Umbilical cord (tissue), 2 donors: ENCODE measurements around a stretch of chr5.

- RAMPAGE, long total RNA: no peak
Measured at GRCh38 chr5:170277658-170278347, 19.8 kb downstream of the LCP2 start.

GRCh38 chr5:170390687-170391172, 1.6 kb upstream of the KCNMB1 start:
- RAMPAGE, long total RNA: no peak

- RAMPAGE, long total RNA: no peak
Measured at GRCh38 chr5:170862174-170862975, 557 bp downstream of the RANBP17 start.

DNA sequence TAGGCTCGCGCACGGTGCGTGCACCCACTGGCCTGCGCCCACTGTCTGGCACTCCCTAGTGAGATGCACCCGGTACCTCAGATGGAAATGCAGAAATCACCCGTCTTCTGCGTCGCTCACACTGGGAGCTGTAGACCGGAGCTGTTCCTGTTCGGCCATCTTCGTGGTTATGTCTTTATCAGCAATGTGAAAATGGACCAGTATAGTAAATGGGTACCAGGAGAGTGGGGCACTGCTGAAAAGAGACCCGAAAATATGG, 219.3 kb upstream of the TLX3 start:
- RAMPAGE, long total RNA: no peak

- RAMPAGE, long total RNA: no peak
Measured at GRCh38 chr5:171317327-171317526, 8.2 kb downstream of the TLX3 start.

DNA sequence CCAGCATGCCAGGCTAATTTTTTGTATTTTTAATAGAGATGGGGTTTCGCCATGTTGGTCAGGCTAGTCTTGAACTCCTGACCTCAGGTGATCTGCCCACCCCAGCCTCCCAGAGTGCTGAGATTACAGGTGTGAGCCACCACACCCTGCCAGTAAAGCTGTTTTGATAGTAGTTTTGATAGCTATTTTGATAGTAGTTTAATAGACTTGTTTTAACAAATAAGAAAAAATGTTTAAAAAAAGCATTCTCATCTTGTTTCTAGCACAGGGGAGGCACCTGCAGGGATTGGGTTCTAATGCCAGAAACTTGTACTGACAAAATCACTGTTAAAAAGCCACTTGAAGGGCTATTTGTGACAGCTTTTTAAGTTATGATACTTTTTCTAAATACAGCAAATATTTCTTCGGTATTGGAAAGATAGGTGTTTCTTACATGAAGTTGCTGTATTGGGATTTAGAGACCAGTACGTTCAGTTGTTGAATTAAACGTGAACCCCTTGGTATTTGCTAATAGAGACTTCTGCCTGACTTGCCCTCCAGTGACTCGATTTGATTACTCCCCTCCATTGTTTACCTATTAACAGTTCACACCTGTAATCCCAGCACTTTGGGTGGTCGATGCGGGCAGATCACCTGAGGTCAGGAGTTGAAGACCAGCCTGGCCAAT, 8.6 kb downstream of the NPM1 start:
- RAMPAGE, long total RNA: no peak

DNA sequence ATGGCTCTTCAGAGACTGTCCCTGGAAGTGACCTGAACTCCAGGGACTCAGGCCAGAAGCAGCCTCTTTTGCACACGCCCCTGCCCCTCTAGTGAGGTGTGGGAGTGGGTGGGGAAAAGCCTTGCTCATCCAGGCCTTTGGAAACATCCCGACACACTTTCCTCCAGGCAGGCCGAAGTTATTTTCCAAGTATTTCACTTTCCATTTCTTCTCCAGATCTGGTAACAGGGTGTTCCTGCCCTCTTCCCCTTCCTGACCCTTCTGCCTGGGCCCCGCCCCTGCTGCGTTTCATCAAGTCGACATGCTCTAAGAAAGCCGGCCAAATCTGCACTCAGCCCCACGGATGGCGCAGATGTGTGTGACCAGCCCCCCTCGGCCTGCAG, 159.6 kb downstream of the FGF18 start:
- RAMPAGE, long total RNA: no peak

DNA sequence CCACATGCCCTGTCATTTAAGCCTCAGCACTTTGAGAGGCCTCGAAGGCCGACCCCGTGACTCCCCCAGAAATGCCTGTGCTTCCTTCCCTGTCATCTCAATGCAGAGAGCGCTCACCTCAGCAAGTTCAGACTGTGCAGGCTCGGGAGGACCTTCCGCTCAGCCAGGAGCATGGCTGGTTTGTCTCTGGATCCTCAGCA, 59.7 kb downstream of the SMIM23 start:
- RAMPAGE, long total RNA: no peak

GRCh38 chr5:171978595-171979028, 27.8 kb downstream of the FBXW11 start:
- RAMPAGE, long total RNA: no peak

DNA sequence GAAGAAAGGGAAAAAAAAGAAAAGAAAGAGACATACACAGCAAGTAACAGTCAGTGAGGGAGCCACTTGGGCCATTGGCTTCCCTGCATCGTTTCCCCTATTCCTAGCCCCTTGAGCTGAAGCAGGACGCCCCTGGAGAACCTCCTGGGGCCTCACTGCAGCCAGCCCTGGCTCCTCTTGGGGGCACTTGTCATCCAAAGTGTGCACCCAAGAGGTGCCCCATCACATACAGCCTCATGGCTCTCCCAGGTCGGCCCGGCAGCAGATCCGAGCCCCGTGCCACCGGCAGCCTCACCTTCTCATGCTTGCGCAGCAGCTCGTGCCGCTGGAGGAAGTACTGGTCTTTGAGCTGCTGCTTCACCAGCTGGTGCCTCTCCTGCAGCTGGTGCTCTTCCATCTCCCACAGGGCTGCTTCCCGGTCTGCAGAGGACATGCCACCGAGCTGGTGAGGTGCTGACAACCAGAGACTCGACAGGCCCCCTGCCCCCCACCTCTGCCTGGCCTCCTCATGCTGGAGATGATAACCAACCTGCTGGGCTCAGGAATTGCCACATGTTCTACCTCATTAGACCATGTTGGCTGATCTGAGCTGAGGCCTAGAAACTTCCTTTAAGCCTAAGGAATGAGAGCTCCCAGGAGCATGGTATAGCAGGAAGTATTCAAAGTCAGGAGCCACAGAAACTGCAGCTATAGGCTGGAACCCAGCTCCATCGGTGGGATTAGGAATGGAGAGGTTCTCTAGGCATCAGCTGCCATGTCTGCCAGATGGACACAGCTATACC, 50.8 kb upstream of the FBXW11 start:
- RAMPAGE, long total RNA: no peak

DNA sequence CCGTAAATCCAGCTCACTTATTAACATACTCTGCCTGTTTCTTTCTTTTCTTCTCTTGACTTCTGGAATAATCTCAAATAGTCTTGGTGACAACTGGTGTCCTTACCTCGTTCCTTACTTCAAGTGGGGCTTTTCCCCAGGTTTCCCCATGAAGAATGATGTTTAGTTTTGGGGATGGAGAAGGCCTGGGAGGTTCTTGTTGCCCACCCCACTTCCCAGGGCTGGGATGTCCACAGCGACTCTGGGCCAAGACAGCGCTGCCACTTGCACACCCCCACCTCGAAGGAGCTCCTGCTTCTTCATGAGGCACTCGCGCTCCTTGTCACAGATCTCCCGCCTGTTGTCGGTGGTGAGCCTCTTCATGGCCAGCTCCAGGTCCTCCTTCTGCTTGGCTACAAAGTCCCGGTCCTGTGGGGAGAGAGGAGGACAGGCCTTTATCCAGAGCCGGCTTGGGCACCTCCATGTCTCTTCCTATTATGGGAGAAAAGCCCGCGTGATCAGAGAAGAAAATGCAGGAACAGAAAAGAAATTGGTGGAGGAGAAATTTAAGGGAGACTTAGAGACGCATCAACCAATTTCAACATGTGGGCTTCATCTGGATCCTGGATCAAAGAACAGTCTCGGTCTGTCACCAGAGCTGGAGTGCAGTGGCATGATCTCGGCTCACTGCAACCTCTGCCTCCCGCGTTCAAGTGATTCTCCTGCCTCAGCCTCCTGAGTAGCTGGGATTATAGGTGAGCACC, 54.6 kb upstream of the FBXW11 start:
- RAMPAGE, long total RNA: no peak

GRCh38 chr5:172103923-172104537, 84.0 kb downstream of the STK10 start:
- RAMPAGE, long total RNA: no peak

DNA sequence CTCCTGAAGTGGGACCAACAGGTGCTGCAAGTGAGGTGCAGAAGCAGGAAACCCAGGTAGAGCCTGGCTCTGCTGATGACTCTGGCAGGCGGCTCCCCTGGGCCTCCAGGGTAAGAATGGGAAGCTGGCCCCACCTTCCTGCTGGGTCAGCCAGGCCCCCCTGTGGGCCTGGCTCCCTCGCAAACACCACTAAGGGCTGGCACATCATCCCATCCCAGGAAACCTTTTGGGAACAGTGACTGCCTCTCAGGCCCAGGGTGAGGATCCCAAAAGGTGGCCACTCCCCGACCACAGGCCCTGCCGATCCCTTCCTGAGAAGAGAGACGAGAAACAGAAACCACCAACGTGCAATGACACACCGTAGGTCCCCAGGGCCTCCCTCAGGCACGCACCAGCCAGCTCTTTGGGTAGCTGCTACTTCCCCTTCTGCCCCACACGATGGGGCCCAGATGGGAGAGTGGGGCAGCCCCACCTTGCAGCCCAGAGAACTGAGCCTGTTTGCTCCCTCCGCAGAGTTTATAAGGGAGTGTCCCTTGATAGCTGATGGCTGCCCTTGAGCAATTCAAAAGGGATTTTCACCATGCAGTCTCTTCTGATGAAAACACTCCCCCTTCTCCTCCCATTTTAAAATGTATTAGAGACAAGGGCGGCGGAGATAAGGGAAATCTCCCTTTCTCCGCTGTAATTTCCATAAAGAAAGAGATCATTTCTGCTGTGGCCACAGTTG, 76.8 kb downstream of the STK10 start:
- RAMPAGE, long total RNA: no peak

DNA sequence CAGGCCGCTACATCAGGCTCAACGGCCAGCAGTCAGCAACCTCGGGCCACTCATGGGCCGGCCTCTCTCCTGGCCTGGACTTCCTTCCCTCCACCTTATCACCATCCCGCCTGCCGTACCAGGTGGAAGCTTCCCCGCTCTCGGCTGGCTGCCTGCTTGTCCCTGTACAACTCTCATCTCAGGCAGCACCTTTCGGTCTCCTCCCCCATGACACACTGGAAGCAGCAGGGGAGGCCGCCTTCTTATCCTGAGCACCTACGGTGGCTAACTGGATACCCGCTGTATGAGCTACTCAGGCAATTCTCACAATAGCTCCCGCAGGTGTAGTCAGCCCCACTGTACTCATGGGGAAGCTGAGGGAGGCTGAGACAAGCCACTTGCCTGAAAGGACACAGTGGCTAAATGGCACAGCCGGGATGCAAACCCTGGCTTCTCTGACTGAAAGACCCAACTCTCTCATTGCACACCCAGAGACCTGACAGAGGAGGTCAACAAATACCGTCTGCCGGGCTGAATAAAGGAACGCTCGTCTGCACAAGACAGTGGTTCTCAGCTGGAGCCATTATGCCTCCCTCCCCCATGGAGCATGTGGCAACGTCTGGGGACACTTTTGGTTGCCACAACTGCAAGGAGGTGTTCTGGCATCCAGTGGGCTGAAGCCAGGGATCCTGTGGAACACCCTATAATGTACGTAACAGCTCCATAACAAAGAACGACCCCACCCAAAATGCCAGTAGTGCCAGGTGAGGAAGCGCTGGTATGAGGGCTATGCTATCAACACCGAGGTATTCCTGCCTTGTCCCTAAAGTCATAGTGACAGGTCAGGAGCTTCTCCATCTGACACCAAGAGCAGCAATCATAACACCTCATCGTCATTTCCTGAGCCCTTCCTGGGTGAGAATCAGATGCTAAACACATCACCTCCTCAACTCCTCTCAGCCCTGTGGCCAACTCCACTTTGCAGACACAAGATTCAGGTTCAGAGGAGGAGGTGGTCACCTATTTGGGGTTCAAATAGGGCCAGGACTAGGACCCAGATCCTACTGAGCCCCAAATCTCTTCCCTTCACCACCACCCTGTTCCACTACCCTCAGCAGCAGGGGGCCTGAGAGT, 9.4 kb downstream of the STK10 start:
- RAMPAGE, long total RNA: no peak

- RAMPAGE, long total RNA: no peak
Measured at GRCh38 chr5:172188443-172188996, 496 bp upstream of the STK10 start.

- RAMPAGE, long total RNA: no peak
Measured at GRCh38 chr5:172402718-172403842, 51.2 kb downstream of the SH3PXD2B start.

DNA sequence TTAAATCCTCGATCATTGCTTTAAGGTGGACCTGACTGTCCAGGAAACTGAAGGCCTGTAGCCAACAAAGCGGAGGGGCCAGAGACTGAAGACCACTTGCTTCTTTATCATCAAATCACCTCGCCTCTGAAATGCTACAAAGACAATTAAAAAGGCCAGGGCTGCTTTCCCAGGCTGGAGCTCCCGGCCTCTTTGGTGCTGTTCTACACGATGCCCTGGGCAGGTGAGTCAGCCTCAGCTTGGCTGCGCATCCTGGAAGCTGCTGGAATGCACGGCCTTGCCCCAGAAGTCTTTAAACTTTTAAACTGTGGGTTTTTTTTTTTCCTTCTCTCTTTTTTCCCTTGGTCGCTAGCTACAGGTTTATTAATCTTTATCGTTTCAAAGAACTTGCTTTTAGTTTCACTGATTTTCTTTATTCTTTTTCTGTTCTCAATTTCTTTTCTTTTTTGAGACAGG, 46.5 kb downstream of the SH3PXD2B start:
- RAMPAGE, long total RNA: no peak

- RAMPAGE, long total RNA: no peak
Measured at GRCh38 chr5:172420075-172421182, 33.9 kb downstream of the SH3PXD2B start.

GRCh38 chr5:172437323-172438076, 16.8 kb downstream of the SH3PXD2B start:
- RAMPAGE, long total RNA: no peak

GRCh38 chr5:172509196-172509958, 55.1 kb upstream of the SH3PXD2B start:
- RAMPAGE, long total RNA: no peak